Measurements from ENCODE around the genes PHAX and LMNB1.

- PRO-cap = no peak
Observed at GRCh38 chr5:125209507-125209980, 463.1 kb upstream of the ZNF608 start.

- PRO-cap = no peak
Observed at GRCh38 chr5:125491949-125492461, 745.6 kb upstream of the ZNF608 start.

- PRO-cap = no peak
Observed at GRCh38 chr5:126364445-126364821, 58.8 kb upstream of the GRAMD2B start.

DNA sequence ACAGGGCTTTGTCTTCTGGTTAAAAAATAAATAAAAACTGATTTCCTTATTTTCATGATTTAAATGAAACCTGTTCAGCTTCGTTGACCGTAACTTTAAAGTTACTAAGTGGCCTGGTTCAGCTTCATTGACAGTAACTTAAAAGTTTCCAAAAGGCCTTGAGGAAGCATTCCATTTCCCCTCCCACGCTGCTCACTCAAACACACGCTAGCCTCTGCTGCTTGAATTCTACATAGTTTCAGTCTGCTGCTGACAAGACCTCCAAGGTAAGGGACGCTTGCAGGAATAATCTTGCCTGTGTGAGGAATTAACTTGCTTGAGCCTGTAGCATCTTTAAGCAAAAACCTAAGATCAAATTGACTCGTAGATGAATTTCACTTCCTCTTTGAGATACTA lies 39.0 kb downstream of the GRAMD2B start:
- PRO-cap = no peak

DNA sequence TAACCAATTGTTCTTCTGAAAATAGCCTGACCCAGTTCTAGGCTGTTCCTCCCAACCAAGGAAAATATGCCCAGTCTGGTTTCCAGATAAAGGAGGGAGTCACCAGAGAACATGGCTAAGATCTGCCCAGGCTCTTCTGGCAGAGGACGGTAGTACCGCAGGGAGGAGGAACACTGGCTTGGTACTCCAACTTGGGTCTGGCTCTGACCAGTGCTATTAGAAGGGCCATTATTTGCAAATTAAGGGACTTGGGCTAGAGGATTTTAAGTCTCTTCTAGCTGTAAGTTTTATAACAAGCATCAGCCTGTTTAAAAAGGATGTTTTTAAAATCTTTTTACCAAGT lies 63.2 kb downstream of the GRAMD2B start:
- PRO-cap = no peak

DNA sequence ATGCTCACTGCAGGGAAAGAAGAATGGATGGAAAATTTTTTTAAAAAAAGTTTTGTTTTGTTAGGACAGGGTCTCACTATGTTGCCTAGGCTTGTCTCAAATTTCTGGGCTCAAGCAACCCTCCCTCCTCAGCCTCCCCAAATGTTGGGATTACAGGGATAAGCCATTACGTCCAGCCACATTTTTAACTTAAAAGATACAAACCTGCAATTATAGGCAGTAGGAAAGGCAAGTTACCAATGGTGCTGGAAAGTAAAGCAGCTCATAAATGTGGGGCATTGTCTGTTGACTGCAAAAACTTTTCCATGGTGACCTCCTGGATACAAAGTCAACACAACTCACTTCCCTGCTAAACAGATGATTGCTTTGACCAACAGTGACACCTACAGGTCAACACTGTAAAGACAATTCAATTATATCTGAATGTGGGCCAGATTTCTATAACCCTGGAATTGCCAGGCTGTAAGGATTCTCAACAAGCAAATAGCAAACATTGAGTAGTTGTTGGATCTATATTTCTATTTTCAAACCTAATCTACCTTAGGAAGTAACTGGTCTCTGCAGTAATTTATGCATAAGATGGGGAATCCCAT lies 56.0 kb downstream of the ALDH7A1 start:
- PRO-cap = no peak

- PRO-cap = bidirectional peak, plus-strand start at chr5:126600947, minus-strand start at chr5:126600849
Observed at GRCh38 chr5:126600013-126601168, at the start of gene PHAX. PHAX (plus strand) TSS chr5:126600947.

DNA sequence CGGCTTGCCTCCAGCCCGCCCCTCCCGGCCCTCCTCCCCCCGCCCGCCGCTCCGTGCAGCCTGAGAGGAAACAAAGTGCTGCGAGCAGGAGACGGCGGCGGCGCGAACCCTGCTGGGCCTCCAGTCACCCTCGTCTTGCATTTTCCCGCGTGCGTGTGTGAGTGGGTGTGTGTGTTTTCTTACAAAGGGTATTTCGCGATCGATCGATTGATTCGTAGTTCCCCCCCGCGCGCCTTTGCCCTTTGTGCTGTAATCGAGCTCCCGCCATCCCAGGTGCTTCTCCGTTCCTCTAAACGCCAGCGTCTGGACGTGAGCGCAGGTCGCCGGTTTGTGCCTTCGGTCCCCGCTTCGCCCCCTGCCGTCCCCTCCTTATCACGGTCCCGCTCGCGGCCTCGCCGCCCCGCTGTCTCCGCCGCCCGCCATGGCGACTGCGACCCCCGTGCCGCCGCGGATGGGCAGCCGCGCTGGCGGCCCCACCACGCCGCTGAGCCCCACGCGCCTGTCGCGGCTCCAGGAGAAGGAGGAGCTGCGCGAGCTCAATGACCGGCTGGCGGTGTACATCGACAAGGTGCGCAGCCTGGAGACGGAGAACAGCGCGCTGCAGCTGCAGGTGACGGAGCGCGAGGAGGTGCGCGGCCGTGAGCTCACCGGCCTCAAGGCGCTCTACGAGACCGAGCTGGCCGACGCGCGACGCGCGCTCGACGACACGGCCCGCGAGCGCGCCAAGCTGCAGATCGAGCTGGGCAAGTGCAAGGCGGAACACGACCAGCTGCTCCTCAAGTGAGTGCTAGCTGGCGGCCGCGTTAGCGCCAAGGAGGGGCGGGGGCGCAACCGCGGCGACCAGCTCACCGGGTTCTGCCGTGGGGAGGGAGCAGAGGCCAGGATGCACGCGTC lies at the start of gene LMNB1:
Gene LMNB1 (plus strand): TSS at position 49 of the 894 bp plus-strand sequence.
- PRO-cap = bidirectional peak, plus-strand start at position 73 of the sequence, minus-strand start outside the sequence; bidirectional peak, plus-strand start at position 292 of the sequence, minus-strand start at position 305 of the sequence; bidirectional peak, plus-strand start at position 732 of the sequence, minus-strand start at position 665 of the sequence

DNA sequence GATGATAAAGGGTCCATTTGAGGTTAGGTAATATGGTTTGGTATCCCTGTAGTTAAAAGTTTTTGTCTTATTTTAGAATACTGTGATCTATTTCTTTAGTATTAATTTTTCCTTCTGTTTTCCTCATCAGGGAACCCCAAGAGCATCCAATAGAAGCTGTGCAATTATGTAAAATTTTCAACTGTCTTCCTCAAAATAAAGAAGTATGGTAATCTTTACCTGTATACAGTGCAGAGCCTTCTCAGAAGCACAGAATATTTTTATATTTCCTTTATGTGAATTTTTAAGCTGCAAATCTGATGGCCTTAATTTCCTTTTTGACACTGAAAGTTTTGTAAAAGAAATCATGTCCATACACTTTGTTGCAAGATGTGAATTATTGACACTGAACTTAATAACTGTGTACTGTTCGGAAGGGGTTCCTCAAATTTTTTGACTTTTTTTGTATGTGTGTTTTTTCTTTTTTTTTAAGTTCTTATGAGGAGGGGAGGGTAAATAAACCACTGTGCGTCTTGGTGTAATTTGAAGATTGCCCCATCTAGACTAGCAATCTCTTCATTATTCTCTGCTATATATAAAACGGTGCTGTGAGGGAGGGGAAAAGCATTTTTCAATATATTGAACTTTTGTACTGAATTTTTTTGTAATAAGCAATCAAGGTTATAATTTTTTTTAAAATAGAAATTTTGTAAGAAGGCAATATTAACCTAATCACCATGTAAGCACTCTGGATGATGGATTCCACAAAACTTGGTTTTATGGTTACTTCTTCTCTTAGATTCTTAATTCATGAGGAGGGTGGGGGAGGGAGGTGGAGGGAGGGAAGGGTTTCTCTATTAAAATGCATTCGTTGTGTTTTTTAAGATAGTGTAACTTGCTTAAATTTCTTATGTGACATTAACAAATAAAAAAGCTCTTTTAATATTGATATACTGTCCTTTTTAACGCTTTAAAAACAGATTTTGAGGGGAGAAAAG lies 59.4 kb downstream of the LMNB1 start:
- PRO-cap = no peak

GRCh38 chr5:126919108-126920092 lies 111.0 kb downstream of the MARCHF3 start:
- PRO-cap = no peak

- PRO-cap = no peak
Observed at GRCh38 chr5:126971449-126972009, 58.8 kb downstream of the MARCHF3 start.

- PRO-cap = unidirectional peak, minus-strand start at chr5:127041745
Observed at GRCh38 chr5:127041539-127041903, 11.2 kb upstream of the MARCHF3 start.

- PRO-cap = no peak
Observed at GRCh38 chr5:127940970-127941247, 142.7 kb upstream of the SLC12A2 start.

DNA sequence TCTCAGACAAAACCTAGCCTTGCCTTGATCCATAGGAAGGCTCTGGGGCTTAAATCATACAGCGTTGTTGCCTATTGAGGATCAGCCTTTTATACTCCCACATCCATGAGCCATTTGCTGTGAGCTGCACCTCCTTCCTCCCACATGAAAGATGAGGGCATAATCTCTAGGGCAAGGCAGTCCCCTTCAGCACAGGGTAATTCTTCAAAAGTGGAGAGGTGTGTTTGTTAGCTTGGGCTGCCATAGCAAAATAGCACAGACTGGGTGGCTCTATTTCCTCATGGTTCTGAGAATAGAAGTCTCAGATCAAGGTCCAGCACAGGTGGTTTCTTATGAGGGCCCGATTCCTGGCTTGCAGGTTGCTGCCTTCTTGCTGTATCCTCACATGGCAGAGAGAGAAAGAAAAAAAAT lies 121.8 kb upstream of the SLC12A2 start:
- PRO-cap = no peak

DNA sequence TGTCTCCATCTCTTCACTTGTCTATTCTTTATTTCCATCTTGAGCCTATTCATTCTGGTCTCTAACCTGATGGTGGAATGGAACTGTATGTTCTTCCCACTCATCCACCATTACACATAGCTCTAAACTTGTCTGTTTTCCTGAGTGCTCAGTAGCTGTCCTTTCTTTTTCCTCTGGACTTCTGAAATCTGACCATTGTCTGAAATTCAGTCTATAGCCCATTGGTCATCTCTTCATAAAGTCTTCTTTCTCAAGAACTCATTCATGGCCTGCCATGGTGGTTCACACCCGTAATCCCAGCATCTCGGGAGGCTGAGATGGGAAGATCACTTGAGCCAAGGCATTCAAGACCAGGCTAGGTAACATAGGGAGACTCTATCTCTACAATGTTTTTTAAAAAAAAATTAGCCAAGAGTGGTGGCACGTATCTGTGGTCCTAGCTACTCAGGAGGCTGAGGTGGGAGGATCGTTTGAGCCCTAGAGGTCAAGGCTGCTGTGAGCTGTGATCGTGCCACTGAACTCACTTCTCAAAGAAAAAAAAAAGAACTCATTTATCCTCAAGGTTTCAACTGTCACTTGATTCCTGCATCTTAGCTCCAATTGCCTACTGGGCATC lies 29.2 kb upstream of the SLC12A2 start:
- PRO-cap = no peak

DNA sequence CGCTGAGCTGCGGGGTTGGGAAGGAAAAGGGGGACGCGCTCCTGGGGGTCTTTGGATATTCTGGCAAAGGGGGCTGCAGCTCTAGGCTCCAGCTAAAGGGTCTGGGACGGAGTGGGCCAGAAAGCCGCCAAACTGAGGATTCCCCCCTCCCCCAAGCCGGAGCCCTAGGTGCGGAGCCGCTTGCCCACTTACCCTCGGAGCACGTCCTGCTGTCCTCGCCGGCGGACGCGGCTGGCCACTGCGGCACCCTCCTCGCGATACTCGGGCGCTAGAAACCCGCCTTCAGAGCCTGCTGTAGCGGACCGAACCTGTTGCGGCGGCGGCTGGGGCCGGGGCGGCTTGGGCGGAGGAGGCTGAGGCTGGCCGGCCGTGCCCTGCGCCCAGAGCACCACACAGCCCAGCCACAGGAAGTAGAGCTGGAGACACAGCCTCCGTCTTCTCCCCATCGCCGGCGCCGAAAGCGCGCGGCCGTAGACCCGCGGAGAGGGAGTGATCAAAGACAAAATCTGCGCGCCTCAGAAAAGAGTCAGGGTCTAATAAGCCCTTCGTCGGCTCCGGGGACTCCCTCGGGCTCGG lies 799 bp downstream of the FBN2 start:
- PRO-cap = no peak

GRCh38 chr5:128538871-128539493 lies 937 bp upstream of the FBN2 start:
- PRO-cap = no peak

GRCh38 chr5:131209336-131210528 lies 39.0 kb downstream of the LYRM7 start:
- PRO-cap = no peak

GRCh38 chr5:131224377-131225058 lies 39.3 kb upstream of the CDC42SE2 start:
- PRO-cap = no peak

- PRO-cap = no peak
Observed at GRCh38 chr5:131274277-131274736, 10.5 kb downstream of the CDC42SE2 start.

Data from Calu3 (cell line).